Sigmoid colon (tissue), 4 donors: ENCODE results near the gene SEMA4F.

- PRO-cap: no peak
- RAMPAGE, long total RNA, 4 experiments: no peak in any of the 4 experiments
Measured at GRCh38 chr2:74057419-74058397, 73.0 kb downstream of the TET3 start.

GRCh38 chr2:74100202-74100855 is 47.4 kb downstream of the BOLA3 start:
- PRO-cap: no peak
- RAMPAGE, long total RNA, 4 experiments: no peak in any of the 4 experiments

GRCh38 chr2:74105872-74106282 is 41.8 kb downstream of the BOLA3 start:
- PRO-cap: no peak
- RAMPAGE, long total RNA, 4 experiments: no peak in any of the 4 experiments

DNA sequence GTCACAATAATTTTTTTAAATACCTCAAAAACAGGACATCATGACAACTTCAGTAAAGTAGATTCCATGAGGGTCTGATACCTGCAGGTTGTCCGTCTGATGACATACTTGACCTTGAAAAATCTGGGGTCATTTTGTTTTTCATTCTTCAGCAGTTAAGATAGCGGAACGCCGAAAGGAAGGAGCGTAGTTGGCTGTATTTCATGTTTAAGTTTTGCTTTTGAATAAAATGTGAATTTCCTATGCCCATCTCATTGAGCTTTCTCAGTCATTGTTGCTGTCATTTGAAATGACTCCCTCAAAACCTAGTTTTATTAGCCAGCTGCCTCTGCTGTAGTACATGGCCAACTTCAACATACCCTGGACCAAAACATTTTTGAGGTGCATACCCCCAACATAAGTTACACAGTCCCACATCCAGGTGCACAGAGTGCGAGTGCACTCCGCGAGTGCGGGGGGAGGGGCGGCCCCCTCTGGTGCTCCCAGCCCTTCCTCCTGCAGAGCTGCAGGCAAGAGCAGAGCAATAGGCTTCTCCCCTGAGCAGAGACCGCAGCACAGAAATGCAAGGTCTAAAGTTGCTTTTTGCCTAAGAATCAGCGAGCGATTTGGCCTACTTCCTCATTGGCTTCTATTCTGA is 40.9 kb downstream of the BOLA3 start:
- PRO-cap: no peak
- RAMPAGE, long total RNA, 4 experiments: no peak in any of the 4 experiments

DNA sequence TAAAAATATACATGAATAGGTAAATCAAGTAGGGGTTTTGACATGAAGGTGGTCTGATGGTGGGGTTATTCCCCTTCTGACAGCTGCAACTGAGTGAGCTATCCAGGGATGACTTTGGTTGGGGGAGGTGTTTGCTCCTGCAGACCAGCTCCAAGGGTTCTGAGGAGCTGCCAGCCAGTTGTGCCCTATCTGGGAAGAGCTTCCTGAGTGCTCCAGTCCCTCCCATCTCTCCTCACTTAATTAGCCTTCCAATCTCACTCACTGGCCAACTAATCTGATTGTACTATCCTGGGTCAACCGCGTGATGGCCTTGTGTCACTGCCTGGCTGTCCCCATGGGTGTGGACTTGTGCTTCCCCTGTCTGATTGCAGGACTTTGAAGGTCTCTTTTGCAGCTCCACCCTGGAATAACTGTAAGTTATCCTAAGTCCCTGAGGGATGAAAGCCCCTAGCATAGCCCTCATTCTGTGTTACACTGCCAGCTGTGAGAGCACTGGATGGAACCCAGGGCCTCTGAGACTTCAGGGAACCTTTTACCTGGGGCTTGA is 65.1 kb downstream of the SLC4A5 start:
- PRO-cap: no peak
- RAMPAGE, long total RNA, 4 experiments: no peak in any of the 4 experiments

GRCh38 chr2:74371359-74372249 is 8.5 kb downstream of the DCTN1 start:
- PRO-cap: no peak
- RAMPAGE, long total RNA, 4 experiments: no peak in any of the 4 experiments

DNA sequence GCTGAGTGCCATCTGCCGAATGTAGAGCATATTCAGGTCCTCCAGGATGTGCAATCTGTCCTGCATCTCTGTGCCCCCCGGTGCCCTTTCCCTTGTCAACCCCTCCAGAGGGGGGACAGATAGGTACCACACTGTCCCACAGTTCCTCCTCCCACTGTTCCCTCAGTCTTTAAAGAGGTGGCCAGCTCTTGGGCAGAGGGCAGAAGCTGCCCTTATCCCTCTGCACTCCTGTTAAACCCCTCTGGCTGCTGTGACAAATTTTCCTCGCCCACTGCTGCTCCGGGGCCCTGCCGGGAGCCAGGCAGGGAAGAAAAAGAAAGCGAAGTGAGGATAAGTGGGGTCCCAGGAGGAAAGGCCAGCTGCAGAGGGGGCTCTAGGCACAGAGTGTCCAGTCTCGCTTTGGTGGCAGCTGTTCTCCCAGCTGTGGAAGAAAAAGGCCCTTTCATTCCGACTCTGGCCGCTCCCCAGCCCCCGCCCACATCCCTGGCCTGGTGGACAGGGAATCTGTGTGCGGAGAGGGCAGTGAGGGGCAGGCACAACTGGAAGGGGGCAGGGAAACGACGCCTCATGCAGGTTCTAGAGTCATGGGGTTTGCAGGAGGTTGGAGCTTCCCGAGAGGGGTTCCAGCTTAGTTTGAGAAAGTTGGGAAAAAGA is 2.1 kb downstream of the RTKN start:
- PRO-cap: unidirectional peak, plus-strand start at position 532 of the sequence
- RAMPAGE, long total RNA, 4 experiments: no peak in any of the 4 experiments

DNA sequence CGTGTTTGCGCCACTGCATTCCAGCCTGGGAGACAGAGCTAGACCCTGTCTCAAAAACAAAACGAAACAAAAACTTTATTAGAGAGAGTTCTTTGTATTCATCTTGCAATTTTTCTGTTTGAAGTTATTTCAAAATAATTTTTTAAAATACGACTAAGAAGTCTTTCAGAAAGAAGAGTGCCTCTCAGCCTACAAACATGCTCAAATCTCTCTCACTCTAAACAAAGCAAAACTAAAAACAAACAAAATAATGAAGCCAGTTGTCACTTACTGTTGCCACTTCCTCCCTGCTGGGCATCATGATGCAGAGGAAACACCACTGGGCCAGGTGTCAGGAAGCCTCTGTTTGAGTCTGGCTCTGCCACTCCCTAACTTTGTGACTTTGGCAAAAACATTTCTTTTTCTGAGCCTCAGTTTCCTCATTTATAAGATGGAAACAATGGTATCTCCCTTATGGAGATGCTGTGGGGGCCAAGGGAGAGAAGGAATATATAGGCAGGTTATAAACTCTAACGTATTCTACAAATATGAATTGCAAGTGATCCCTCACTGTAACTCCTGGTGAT is 2.5 kb upstream of the INO80B start:
- PRO-cap: no peak
- RAMPAGE, long total RNA, 4 experiments: no peak in any of the 4 experiments

DNA sequence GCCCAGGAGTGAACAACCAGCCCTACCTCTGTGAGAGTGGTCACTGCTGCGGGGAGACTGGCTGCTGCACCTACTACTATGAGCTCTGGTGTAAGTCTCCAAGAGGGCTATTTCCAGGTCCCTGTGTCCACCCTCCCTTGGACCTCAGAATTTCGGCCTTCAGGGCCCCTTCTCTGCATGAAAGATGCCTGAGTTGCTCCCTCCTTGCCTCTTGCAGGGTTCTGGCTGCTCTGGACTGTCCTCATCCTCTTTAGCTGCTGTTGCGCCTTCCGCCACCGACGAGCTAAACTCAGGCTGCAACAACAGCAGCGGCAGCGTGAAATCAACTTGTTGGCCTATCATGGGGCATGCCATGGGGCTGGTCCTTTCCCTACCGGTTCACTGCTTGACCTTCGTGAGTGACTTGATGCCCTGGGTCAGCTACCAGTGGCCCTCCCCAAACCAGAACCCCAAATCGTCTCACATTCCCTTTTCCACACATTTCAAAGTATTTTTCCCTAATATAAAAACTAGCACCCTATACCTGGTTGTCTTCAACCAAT is 1.5 kb downstream of the WBP1 start:
- PRO-cap: no peak
- RAMPAGE, long total RNA, 4 experiments: no peak in any of the 4 experiments

DNA sequence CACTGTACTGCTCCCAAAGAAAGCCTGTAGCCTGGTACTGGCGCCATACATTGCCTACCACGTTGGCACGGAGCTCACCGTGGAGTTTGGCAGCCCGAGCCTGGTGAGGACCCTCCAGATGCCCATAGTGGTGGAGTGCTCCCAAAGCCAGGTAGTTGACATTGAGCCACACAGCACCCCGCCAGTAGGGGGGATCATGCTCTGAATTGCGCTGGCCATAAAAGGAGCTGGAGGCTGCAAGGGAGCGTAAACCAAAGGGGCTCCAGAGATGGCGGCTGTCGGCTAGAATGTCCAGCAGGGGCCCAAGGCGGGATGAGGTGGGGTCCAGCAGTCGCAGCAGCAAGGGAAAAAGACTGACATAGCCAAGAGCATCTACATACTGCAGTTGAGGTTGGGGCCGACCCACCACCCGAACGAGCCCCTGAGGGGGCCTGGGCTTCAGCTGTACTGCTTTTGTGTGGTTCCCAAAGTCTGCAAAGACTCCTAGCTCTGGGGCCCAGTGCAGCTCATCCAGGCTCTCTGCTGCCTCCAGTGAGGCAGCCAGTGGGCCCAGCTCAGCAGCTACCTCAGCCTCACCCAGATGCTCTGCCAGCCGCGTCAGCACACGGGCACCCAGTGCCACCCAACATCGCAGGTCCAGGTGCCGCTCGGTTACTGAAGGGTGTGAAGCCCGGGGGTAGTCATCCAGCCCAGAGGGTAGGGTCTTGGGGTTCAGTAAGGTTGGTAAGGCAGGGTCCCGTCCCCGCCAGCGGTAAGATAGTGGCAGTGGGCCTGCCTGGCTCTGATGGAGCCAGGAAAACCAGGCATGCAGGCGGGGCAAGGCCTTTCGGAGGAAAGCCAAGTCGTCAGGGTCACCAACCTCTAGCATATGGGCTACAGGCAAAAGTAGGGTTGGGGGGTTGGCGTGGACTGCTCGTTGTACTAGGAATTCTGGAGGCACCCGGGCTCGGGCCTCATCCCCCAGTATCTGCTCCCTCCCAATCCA is 3.4 kb downstream of the WBP1 start:
- PRO-cap: no peak
- RAMPAGE, long total RNA, 4 experiments: no peak in any of the 4 experiments

DNA sequence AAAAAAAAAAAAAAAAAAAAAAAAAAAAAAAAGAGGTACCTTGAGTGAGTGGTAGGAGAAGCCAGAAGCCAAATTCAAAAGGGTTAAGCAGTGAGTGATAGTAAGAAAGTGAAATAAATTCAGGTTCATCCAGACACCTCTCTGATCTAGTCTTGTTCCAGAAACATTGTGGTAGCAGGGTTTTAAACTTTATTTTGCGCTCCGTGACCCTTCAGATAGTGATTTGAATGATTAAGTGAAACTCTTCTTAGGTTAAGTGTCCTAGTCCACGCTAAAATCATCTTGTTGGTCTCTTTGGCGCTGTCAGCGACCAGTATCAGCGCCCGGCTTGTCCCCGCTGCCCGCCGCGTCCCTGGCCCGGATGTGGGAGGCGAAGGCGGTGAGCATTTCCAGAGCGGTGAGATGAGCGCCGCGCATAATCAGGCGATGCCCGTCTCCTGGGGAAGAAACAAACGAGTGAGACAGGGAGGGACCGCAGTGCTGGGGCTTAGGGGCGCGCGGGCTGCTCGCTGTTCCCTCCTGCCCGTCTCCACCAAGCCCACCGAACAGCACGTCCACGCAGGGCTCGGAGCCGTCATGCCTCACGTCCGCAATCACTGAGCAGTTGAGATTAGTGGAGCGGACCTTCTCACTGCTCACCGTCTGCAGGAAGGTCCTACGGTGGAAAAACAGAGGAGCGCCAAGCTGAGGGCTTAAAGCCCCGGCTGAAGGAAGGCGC is 505 bp downstream of the MRPL53 start:
- PRO-cap: no peak
- RAMPAGE, long total RNA, 4 experiments: no peak in any of the 4 experiments

DNA sequence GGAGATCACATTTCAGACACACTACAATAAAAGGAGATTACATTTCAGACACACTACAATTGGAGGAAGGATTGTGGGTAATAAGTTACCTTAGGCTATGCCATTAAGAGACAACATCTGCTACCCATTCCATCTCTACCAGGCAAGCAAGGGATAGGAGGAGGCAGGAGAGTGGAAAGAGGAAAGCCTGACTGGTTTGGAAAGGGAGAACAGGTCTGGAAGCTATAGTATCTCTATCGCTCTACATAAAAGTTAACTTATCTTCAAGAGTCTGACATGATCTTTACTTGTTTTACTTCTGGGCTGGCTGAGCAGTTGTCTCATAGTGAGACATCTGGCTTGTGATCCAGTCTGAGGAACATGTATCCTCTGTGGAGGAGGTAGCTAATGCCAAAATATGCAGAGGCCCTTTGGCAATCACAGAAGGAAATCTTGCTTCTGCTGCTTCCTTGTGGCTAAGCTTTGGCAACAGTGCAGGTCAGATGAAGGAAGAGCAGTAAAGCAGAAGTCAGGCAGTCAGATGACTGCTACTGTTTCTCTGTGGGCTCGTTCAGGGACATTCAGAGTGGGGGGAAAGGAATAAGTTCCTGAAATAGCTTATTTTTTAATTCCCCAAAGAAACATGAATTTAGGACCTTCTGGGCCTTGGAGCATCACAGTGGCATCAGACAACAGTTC is 22.2 kb downstream of the DOK1 start:
- PRO-cap: no peak
- RAMPAGE, long total RNA, 4 experiments: no peak in any of the 4 experiments

- PRO-cap: no peak
- RAMPAGE, long total RNA, 4 experiments: no peak in any of the 4 experiments
Measured at GRCh38 chr2:74577276-74578121, 23.0 kb downstream of the DOK1 start.

DNA sequence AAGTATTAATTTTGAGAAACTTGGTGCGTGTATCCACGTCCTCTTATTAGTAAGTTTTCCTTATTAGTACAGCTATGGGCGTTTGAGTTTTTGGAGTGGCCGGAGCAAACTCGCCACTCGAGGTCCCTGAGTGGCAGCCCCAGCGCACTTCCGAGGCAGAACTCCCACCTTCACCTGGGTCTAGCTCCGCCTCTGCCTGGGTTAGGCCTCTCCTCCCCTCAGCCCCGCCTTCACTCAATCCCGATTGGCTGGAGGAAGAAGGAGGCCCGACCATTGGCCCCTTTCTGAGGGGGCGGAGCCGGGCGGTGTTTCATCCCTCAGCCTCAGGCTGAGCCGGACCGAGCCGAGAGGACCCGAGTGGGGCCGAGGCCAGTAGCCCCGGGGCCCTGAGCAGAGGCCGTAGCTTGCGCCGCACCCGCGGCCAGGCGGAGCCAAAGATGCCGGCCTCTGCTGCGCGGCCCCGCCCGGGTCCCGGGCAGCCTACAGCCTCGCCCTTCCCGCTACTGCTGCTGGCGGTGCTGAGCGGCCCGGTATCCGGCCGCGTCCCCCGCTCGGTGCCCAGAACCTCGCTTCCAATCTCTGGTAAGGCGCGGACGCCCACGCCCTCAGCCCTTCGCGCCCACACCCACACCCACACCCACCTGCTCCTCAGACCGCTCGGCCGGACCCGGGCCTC is at the start of gene SEMA4F:
TSS of gene SEMA4F (plus strand) at position 308 of the 676 bp plus-strand sequence.
- PRO-cap: bidirectional peak, plus-strand start at position 341 of the sequence, minus-strand start at position 166 of the sequence
- RAMPAGE, long total RNA, 4 experiments: start-site peak on the plus strand in 1 of 4 experiments, centred at position 327 of the sequence, 22 reads per replicate

- PRO-cap: no peak
- RAMPAGE, long total RNA, 4 experiments: no peak in any of the 4 experiments
Measured at GRCh38 chr2:74712175-74713237, 58.5 kb downstream of the SEMA4F start.

DNA sequence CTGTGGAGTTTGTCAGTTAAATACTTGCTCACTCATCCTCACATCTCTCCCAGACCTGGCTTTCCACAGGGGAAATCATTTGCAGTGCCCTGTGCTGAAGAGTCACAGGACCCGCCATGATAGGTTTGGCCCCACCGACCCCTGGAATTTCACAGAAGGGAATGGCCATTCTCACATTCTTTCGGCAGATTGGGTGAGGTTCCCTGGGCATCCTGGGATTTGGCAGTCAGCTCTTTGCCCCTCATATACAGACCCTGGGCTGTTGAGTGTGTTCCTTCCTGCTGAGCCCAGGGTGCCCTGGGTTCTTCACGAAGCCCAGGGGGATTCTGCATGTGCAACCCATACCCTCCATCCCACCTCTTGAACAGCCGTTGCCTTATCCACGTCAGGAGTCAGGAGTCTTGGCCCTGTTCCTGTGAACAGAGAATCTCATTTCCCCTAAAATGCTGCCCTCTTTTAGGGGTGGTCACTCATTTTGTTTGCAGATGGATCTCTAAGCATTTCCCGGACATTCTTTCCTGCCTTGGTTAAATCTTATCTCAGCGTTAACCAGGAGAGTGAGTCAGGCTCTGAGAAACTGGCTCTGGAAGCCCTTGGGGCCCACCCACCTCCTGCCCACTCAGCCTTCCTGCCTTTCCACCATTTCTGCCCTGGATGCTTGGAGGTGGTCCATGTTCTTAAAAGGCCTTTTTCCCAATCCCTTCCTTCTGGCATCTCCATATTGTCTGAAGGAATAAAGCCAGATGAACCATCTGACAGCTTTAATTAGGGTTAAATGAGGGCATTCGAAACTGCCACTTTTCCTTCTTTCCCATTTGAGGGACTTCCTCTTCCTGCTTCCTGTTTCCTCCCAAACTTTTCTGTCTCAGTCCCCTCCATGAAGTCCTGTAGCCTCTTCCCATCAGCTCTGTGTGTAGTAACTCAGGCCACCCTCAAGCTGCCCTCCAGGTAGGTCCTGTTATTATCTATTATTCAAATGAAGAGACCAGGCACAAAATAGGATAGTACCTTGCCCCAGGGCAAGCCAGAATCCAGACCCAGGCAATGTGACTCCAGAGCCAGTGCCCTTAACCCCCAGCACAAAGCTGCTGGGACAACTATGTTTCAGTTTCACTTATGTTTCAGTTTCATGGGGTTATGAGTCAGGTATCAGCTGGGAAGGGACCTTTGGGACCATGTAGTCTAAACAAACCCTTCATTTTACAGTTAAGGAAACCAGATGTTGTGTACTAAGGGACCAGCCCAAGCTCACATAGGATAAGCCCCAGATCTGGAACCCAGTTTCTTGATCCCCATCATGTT is 9.5 kb downstream of the HK2 start:
- PRO-cap: unidirectional peak, minus-strand start at position 1,081 of the sequence
- RAMPAGE, long total RNA, 4 experiments: no peak in any of the 4 experiments

DNA sequence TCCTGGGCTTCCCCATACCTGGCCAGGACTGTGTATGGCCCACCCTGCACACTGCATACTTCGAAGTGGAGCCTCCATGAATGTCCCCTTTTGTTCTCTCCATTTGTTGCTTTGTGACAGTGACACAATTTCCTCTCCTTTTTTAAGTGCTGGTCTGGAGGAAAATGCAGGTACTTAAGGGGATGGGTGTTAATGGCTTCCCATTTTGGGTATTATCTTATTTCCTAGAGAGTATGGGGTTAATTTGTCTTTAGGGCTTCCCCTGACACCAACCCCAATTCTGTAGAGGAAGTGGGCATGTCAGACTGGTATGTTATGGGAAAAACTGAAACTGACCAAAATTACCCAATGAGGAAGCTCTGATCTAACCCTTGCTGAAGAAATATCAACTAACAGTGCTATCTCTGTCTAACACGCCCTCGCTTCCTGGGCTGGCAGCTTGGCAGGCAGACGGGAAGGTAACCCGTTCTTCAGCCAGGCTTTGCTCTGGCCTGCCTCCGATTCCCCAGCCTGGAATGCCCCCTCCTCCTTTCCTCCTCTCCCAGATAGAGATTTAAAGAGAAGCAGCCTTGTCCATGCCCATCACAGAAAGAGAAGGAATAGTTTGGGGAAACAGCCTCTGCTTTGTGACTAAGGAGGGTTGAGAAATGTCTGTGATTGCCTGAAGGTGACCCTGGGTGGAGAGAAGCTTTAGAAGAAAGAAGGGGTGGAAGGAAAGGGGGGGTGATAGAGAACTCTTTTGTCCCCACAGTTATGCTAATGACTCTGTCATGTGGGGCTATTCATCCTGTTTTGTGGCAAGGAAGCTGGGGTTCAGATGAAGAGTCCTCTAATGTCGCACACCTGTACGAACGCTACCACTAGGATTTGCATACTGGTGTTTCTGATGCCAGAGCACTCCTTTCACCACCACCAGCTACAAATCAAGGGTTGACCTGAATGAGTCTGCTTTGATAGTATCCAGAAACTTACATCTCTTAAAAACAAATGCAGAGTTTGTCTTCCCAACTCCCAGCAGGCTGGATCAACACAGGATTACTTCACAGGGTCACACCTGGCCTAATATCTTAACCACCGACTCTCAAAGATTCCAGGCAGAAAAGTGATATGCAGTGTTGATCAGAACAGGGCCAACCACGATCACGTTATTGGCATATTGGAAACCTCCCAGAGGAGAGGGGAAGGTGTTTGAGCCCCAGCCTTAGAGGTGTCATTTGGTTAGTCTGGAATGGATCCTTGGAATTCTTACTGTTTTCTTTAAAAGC is 15.5 kb downstream of the HK2 start:
- PRO-cap: no peak
- RAMPAGE, long total RNA, 4 experiments: no peak in any of the 4 experiments

GRCh38 chr2:74886240-74886753 is 52.4 kb downstream of the HK2 start:
- PRO-cap: no peak
- RAMPAGE, long total RNA, 4 experiments: no peak in any of the 4 experiments

DNA sequence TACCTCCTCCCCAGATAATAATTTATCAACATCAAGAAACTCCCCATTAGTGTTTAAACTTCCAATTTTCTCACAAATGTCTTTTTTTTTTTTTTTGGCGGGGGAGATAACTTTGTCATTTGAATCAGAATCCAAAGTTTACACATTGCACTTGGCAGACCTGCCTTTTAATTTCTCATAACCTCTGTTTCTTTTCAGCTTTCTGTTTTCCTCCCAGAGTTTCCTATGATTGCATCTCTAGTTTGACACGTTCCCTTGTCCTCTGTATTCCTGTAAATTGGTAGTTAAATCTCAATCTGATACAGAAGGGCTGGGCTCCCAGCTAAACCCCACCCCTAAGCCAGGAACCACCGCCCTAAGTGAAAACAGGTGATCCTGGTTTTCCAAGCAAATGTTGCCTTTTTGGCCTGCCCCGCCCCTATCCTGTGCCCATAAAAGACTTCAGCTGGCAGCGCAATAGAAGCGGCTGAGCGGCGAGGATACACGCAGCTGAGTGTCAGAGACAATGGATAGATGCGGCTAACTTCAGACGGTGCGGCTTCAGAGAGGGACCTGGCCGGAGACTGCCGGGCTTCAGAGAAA is 49.9 kb upstream of the POLE4 start:
- PRO-cap: no peak
- RAMPAGE, long total RNA, 4 experiments: no peak in any of the 4 experiments

DNA sequence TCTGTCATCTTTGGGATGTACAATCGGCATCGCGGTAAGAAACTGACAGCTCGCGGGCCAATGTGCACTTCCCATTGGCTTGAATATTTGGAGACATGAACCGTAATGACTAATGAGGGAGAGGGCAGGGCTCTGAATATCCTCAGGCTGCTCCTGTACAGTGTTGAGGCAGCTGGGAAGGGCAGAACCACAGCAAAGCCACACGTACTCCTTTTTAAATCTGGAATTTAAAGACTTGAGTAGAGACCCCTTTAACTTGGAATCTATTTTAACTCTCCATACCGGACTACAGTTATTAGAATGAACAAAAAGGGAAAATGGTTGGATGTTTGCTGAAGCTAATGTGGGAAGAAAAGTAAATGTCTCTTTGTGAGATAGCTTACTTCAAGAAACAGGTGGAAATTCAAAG is 90.2 kb downstream of the TACR1 start:
- PRO-cap: no peak
- RAMPAGE, long total RNA, 4 experiments: no peak in any of the 4 experiments